ENCODE measurements around a stretch of chr1.

GRCh38 chr1:111476611-111477453 is 3.0 kb downstream of the C1orf162 start:
- RAMPAGE, long total RNA, result no peak
- RRBS, result no CpG with 5 or more reads among the region's 2 CpGs

DNA sequence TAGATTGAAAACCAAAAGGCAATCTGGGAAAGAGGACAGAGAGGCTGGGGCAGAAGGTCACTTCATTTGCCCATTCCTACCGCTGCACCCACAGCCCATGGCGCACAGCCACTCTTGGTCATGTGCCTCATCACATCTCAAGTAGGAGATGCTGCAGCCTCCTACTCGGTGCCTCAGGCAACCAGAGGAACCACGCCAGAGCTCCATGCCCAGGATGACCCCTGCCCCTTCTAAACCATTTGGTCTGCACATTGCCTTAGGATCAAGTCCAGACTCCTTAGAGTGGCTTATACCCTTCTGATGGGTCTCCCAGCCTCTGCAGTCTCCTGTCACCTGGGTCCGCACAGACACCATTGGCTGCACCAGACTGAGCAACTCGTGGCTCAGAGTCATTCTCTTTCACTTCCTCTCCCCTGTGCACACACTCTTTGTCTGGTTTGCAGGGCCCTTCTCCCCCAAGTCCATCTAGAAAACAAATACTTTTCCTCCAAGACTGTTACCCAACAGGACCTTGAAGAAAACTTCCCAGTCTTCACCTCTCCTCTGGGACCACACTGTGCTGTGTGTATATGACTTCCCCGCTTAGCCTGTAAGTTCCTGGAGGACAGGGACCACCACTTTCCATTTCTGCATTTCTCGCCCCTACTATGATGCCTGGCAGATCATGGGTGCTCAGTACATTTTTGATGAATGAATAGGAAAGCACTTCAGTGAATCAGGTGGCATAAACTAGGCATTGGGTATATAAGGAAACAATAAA is 2.3 kb upstream of the ADORA3 start:
- RAMPAGE, long total RNA, result no peak
- RRBS, result no CpG with 5 or more reads among the region's 8 CpGs

DNA sequence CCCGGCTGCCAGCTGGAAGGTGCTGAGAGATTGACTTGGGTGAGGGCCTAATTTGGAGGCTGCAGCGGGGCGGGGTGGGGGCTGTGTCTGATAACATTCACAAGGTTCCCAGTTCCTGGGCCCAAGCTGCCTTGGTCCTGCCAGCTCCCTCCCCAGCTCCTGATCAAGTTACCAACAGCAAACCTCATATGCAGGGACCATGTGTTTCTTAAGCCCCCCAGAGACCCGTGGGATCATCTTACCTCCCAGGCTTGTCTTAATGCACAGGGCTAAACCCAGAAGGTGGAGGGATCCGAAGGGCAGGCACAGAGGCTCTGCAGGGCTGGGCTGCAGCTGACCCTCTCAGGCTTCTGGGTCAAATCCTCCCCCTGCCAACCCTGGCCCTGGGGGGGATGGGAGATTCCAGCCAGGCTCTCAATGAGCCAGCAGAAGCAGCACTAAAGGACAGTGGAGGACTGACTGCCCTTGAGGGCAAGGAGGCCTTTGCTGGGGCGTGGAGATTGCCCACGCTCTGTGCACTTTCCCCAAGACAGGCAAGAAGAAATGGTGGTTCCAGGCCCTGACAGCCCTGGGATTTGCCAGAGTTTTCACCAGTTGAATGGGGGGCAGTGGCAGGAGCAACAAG is 9.6 kb downstream of the INKA2 start:
- RAMPAGE, long total RNA, result no peak
- RRBS, result 71% methylated on average over 1 of the region's 7 CpGs

GRCh38 chr1:111737582-111738167 is 1.5 kb downstream of the INKA2 start:
- RAMPAGE, long total RNA, result no peak
- RRBS, result no CpG with 5 or more reads among the region's 6 CpGs

DNA sequence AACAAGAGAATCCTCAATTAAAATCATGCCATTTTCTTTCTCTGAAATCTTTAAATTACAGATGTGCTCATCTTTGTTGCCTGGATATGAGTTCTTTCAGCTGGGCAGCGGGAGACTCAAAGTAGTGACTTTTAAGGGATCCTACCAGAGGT is 640 bp downstream of the ST7L start:
- RAMPAGE, long total RNA, result no peak
- RRBS, result no CpG with 5 or more reads among the region's 1 CpG

- RAMPAGE, long total RNA, result no peak
- RRBS, result no CpG with 5 or more reads among the region's 13 CpGs
Measured at GRCh38 chr1:112702291-112703135, 4.4 kb downstream of the RHOC start.

GRCh38 chr1:112722636-112723632 is 4.2 kb downstream of the TAFA3 start:
- RAMPAGE, long total RNA, result no peak
- RRBS, result 10% methylated on average over 11 of the region's 37 CpGs

DNA sequence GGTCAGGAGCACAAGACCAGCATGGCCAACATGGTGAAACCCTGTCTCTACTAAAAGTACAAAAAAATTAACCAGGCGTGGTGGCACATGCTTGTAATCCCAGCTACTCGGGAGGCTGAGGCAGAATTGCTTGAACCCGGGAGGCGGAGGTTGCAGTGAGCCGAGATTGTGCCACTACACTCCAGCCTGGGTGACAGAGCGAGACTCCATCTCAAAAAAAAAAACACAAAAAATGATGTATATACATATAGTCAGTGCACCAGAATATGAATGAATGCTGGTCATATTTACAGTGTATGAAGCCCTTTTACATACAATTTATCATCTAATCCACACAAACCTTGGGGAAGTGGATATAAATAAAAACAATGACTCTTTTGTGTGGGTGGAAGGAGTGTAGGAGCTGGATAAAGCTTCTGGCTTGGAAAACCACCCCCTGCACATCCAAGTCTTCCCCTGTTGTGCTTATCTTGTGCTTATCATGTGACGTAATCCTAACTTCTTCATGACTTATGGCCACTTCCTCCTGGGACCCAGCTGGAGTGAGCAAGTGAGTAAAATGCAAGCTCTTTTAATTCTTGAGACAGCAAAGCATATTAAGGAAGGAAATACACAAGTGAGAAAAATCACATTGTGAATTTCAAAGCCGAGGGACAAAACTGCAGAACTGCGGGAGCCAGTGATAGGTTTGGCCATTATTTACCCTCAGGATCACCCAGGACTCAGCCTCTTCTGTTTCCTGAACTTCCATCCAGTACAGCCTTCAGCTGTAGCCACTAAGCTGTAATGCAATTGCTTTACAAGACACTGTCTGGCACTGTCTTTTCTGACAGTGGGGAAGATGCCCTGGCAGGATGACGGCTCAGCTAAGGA is 100.3 kb downstream of the TAFA3 start:
- RAMPAGE, long total RNA, result no peak
- RRBS, result no CpG with 5 or more reads among the region's 10 CpGs

DNA sequence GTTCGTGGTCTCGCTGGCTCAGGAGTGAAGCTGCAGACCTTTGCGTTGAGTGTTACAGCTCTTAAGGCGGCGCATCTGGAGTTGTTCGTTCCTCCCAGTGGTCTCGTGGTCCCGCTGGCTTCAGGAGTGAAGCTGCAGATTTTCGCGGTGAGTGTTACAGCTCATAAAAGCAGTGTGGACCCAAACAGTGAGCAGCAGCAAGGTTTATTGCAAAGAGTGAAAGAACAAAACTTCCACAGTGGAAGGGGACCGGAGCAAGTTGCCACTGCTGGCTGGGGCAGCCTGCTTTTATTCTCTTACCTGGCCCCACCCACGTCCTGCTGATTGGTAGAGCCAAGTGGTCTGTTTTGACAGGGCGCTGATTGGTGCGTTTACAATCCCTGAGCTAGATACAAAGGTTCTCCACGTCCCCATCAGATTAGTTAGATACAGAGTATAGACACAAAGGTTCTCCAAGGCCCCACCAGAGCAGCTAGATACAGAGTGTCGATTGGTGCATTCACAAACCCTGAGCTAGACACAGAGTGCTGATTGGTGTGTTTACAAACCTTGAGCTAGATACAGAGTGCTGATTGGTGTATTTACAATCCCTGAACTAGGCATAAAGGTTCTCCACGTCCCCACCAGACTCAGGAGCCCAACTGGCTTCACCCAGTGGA is 102.1 kb downstream of the SLC16A1 start:
- RAMPAGE, long total RNA, result no peak
- RRBS, result no CpG with 5 or more reads among the region's 17 CpGs

DNA sequence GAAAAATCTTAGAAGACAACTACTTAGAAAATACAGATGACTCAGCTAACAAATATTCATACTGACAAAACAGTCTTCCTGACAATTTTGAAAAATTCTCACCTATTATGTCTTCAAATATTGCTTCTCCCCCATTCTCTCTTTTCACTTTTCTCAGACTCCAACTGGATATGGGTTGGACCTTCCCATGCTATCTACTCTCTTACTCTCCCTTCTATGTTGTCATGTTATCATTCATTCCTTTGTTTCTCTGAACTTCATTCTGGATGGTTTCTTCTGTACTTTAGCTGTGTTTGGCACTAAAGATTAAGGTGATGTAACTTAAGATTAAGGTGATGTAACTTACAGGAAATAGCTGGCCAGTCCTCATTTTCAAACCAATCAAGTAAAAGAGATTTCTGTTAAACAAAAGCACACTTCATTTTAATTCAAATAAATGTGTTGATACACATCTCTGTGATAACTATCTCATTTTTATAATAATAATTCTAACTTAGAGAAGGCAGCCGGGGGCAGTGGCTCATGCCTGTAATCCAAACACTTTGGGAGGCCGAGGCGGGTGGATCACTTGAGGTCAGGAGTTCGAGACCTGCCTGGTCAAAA is 20.2 kb downstream of the SLC16A1 start:
- RAMPAGE, long total RNA, result no peak
- RRBS, result no CpG with 5 or more reads among the region's 4 CpGs

- RAMPAGE, long total RNA, result no peak
- RRBS, result no CpG with 5 or more reads among the region's 6 CpGs
Measured at GRCh38 chr1:113114419-113115253, 41.6 kb downstream of the LRIG2 start.

DNA sequence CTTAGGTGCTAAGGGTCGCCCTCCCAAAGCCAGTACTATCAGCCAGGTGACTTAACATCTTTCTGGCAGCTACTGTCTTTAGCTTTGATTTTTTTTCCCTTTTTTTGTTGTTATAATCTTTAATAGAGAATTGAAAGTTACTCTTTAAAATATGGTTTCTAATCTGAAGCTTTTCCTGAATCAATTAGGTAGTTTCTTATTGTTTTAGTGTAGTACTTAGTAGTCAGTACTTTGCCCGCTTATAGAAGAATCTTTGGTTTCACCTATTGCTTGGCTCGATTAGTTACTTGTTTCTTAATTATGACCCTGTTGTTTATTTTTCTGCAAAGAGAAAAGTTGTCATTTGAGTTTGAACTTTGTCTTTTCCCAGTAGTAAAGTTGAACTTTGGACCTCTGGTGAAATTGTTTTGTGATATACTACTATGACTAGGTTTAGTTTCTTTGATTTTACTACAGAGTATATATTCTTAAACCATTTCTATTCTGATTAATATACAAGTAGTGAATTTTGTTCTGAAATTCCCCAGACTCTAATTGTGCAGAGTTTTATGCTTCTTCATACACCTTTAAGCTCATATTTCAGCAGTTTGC is 3.9 kb downstream of the MAGI3 start:
- RAMPAGE, long total RNA, result no peak
- RRBS, result no CpG with 5 or more reads among the region's 3 CpGs

- RAMPAGE, long total RNA, result no peak
- RRBS, result no CpG with 5 or more reads among the region's 2 CpGs
Measured at GRCh38 chr1:113457710-113458248, 67.5 kb downstream of the MAGI3 start.

- RAMPAGE, long total RNA, result no peak
- RRBS, result no CpG with 5 or more reads among the region's 2 CpGs
Measured at GRCh38 chr1:113505477-113506120, 115.3 kb downstream of the MAGI3 start.

DNA sequence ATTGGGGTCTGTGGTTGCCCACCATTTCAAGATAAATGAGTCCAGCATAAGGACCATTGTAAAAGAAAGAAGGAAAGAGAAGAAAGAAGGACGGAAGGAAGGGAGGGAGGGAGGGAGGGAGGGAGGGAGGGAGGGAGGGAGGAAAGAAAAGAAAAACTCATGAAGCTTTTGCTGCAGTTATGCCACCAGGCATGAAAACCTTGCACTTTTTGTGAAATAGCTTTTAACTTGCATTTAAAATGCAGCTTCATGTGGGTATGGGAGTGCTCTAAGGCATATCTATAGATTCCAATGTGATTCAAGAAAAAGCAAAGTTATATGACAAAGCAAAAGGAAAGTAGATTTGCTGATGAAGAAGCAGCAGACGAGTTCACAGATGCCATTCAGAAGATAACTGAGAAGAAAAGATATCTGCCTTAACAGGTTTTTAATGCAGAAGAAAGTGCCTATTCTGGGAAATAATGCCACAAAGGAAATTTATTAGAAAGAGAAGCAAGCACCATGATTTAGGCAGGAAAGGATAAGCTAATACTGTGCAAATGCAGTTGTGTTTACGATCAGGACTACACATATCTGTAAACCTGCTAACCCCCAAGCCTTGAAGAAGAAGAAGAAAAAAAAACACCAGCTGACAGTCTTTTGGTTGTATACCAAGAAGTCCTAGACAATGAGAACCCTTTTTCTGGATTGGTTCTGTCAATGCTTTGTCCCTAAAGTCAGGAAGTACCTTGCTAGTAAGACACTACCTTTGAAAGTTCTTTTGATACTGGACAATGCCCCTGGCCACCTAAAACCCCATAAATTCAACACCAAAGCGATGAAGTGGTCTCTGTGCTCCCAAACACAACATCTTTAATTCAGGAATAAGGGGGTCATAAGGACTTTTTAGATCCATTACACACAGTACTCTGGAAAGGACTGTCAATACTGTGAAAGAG is 68.0 kb downstream of the PHTF1 start:
- RAMPAGE, long total RNA, result no peak
- RRBS, result no CpG with 5 or more reads among the region's 4 CpGs

DNA sequence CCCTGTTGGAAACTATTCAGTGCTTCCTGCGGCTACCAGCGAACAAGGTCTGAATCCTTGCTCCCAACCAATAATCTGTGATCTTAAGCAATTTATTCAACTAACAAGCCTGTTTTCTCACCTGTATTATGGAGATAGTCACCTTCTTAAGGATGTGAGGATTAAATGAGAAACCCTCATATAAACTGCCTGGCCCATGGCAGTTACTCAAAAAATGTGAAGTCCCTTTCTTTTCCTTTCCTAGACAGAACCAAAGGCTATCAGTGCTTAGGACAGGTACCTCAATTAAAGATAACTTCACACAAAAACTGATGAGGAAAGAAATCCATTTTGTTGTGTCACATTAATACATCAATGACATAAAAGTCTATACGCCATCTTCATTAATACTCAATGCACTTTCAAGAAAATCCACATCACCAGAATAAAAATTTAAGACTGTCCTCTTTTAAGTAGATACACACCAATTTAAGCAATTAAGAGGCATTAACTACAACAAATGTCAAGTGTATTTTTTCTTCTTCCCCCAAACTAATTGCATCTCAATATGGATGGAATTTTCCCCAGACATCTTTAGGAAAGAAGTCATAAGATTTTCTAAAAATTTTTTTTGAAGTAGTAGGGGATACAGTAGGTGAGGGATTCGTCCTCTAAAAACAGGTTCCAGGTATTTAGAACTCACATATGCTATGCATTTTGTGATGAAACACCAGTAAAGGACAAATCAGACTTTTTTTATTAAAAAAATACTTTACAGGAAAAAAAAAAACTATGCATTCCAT is 2.0 kb upstream of the PHTF1 start:
- RAMPAGE, long total RNA, result no peak
- RRBS, result no CpG with 5 or more reads among the region's 4 CpGs

DNA sequence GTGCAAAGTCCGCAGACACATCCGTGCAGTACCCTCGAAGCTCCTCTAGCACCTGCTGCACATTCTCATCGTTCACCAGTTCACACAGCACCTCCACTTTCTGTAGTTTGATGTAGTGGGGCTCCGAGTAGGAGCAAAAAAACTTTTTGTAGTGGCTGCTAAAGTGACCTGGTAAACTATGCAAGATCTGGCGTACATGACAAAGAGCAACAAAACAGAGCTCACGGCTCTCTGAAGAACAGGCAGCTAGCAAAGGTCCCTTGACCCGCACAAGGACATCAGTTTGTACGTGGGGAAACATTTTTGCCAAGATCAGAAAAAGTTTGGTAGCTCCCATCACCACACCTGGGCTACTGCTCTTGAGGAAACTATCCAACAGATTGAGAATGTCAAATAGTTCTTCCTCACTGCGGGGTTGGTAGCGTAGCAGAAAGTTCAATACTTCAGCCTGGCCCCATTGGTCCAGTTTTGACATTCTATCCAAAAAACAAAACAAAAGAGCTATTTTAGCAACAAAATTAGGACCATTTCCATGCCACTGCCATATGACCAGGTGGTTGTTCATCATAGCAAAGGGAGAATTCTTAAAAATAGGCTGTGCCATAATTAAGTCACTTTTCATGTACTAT is 4.6 kb downstream of the AP4B1 start:
- RAMPAGE, long total RNA, result no peak
- RRBS, result no CpG with 5 or more reads among the region's 11 CpGs

DNA sequence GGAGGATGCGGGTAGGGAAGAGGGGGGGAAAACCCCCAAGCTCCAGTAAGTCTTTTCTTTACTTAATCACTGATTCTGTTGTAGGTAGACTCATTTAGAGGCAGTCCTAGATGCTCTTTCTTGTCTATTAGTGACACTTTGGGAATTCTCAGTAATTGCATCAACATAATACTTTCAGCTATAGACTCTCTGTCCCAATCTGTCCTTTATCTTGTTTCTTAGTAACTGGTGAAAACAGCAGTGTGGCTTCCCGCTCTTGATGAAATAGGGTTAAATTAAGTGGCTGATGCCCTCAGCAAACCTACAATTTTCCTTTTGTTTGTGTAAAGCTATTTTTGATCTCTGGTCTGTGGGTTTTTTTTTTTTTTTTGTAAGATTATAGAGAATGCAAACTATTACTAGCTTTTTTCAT is 1.7 kb downstream of the HIPK1 start:
- RAMPAGE, long total RNA, result no peak
- RRBS, result no CpG with 5 or more reads among the region's 2 CpGs

- RAMPAGE, long total RNA, result no peak
- RRBS, result no CpG with 5 or more reads among the region's 10 CpGs
Measured at GRCh38 chr1:113973086-113973700, 6.1 kb upstream of the OLFML3 start.

DNA sequence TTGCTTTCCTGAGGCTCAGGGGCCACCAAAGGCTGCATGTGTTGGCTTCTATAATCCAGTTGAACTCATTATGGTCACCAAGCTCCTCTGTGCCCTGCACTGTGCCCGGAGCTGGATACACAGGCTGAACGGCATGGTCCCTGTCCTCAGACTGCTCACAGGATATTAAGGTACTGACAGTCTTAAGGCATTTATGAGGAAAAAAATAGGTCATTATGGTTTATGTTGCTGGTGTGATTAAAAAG is 117.1 kb upstream of the SYT6 start:
- RAMPAGE, long total RNA, result no peak
- RRBS, result no CpG with 5 or more reads among the region's 2 CpGs